Subcutaneous adipose tissue (tissue), 3 donors: Measurements from ENCODE around the gene ITGA10.

GRCh38 chr1:145843526-145843792 lies 2.0 kb upstream of the NUDT17 start:
- PRO-cap: no peak
- RAMPAGE, long total RNA, 3 experiments: no peak in any of the 3 experiments

DNA sequence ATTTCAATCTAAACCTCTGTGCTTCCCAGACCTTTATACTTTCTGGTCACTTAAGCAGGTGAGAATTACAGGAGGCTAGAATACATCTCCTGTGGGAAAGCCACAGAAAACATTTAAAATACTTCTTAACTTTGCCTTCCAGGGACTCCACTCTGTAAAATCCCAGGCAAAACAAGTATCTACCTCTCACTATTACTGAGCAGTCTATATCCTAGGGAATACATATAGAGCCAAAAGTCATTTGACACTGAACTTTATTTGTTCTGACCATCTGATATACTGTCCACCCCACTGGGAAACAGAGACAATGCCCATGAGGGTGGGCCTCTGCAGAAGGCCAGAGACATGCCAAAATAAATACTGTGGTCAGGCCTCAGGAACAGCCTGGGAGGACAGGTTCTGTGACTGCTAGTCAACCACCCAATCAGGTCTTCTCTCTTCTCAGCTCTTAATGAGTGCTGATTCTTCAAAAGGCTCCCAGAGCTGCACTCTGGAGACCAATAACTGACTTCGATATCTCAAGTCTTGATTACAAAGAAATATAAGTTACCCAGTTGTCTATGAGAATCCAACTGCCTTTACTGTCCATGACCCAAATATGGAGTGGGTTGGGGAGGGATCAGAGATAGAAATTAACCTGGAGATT lies 5.4 kb upstream of the ANKRD35 start:
- PRO-cap: no peak
- RAMPAGE, long total RNA, 3 experiments: no peak in any of the 3 experiments

GRCh38 chr1:145909843-145910264 lies at the start of gene ITGA10:
Gene ITGA10, minus strand, starts transcription at chr1:145910050.
- PRO-cap: unidirectional peak, minus-strand start at chr1:145910050
- RAMPAGE, long total RNA, 3 experiments: start-site peak on the minus strand in 2 of 3 experiments, at chr1:145910049-145910105 at its widest, 12 to 18 reads per replicate

DNA sequence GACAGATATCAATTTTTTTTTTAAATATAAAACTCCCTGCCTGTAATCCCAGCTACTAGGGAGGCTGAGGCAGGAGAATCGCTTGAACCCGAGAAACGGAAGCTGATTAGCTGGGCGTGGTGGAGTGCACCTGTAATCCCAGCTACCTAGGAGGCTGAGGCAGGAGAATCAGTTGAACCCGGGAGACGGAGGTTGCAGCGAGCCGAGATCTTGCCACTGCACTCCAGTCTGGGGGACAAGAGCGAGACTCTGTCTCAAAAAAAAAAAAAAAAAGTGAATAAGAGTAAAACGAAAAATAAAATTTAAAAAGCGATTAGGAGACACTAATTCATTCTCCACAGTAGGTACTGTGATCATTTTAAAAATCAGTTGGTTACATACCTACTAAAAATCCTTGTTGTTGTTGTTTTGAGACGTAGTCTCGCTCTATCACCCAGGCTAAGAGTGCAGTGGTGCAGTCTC lies 734 bp upstream of the RBM8A start:
- PRO-cap: no peak
- RAMPAGE, long total RNA, 3 experiments: no peak in any of the 3 experiments

- PRO-cap: no peak
- RAMPAGE, long total RNA, 3 experiments: no peak in any of the 3 experiments
Measured at GRCh38 chr1:145961024-145961586, 3.3 kb downstream of the ANKRD34A start.

GRCh38 chr1:145978522-145979222 lies 14.2 kb downstream of the POLR3GL start:
- PRO-cap: unidirectional peak, plus-strand start at chr1:145978905
- RAMPAGE, long total RNA, 3 experiments: no peak in any of the 3 experiments

DNA sequence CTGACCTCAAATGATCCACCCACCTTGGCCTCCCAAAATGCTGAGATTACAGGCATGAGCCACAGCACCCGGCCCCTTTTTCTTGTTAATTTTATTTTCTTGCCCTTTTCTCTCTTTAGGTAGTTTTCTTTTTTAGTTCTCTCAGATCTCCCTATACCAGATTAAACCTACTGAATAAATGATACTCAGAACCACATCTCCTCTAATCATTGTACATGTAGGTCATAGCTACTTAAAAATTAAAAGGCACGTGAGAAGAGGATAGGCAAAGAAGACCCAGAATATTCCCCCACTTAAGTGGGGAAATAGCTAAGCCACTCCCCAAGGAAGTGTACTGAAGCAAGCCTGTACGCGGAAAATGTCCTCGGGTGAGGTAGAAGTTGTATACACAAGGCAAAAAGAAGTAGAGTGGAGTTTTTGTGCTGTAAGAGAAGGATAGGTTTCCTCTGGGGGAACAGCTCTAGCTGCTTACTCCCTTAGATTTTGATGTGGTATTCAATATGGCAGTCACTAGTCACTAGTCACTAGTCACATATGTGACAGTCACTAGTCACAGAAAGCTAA lies 7.8 kb downstream of the TXNIP start:
- PRO-cap: no peak
- RAMPAGE, long total RNA, 3 experiments: no peak in any of the 3 experiments

GRCh38 chr1:146016295-146016687 lies 5.2 kb downstream of the HJV start:
- PRO-cap: no peak
- RAMPAGE, long total RNA, 3 experiments: no peak in any of the 3 experiments

DNA sequence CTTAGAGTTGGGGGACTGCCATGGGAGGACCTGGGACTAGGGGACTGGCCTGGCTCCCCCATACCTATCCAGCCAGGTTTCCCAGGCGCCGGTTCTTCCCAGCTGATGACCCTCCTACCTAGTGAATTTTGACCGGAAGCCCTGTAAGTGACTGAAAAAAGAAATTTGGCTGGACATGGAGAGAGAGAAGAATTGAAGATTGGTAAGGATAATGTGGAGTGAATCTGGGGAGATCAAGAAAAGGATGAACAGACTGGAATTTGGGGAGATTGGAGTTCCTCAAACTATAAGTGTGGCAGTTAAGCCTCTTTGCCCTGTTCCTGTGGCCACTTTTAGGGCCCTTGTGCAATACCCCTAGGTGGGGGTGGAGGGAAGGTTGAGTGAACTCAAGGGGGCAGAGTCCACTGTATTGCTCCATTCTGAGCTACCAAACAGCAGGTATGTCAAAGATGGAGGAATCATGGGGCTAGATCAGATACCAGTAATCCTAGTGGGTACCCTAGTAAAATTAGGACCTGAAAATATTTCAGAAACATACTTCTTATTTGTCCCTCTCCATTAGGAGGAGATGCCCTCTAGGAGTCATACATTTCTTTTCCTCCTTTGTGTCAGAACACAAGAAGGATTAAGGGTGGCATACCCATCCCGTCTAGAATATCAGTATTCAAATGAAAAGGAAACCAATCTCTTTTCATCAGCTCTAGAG lies 1.2 kb downstream of the HJV start:
- PRO-cap: no peak
- RAMPAGE, long total RNA, 3 experiments: no peak in any of the 3 experiments

GRCh38 chr1:146376208-146376724 lies 31.7 kb upstream of the PPIAL4H start:
- PRO-cap: bidirectional peak, plus-strand start at chr1:146376807, minus-strand start at chr1:146376517
- RAMPAGE, long total RNA, 3 experiments: start-site peak on the minus strand in 1 of 3 experiments, at chr1:146376422-146376445 at its widest, 5 reads per replicate

DNA sequence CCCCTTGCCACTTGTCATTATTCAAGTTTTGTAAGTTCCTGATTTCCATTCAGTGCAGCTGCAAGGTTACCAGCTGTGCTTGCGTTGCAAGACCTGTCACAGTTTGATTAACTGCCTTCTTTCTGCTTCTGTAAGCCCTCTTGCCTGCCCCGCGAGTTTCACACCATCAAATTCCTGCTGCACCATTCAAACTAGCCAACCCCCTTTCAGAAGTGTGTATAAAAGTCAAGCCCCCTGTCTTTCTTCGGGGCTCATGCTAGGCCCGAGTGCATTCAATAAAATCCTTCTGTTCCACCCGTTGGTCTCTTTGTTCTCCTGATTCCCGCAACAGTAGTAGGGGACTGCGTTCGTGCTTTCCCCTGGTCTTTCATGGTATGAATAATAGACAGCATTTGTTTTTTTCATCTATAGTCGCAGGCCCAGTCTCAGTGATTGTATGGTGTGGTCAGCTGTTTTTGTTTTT lies 43.3 kb upstream of the PPIAL4H start:
- PRO-cap: no peak
- RAMPAGE, long total RNA, 3 experiments: no peak in any of the 3 experiments

GRCh38 chr1:147242874-147243662 lies 584 bp downstream of the CHD1L start:
- PRO-cap: bidirectional peak, plus-strand start at chr1:147243137, minus-strand start at chr1:147243050
- RAMPAGE, long total RNA, 3 experiments: no peak in any of the 3 experiments

- PRO-cap: no peak
- RAMPAGE, long total RNA, 3 experiments: no peak in any of the 3 experiments
Measured at GRCh38 chr1:147279918-147280400, 37.5 kb downstream of the CHD1L start.

DNA sequence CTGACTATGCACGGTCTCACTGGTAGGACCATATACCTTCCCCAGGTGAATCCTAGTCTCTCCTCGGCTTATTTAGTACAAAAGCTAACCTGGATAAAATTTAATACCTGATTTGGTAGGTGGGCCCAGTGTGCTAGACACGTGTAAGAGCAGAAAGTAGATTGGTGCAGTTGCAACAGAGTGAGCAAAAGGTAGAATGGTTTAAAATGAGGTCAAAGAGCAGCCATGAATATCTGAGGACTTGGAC lies 61.5 kb upstream of the BCL9 start:
- PRO-cap: no peak
- RAMPAGE, long total RNA, 3 experiments: no peak in any of the 3 experiments

GRCh38 chr1:147516173-147516795 lies 25.0 kb upstream of the BCL9 start:
- PRO-cap: no peak
- RAMPAGE, long total RNA, 3 experiments: no peak in any of the 3 experiments

GRCh38 chr1:147542037-147542399 lies 717 bp downstream of the BCL9 start:
- PRO-cap: unidirectional peak, minus-strand start at chr1:147542110
- RAMPAGE, long total RNA, 3 experiments: no peak in any of the 3 experiments

GRCh38 chr1:147586790-147587731 lies 45.8 kb downstream of the BCL9 start:
- PRO-cap: no peak
- RAMPAGE, long total RNA, 3 experiments: no peak in any of the 3 experiments

- PRO-cap: unidirectional peak, minus-strand start at chr1:147599437; bidirectional peak, plus-strand start at chr1:147599826, minus-strand start at chr1:147599629
- RAMPAGE, long total RNA, 3 experiments: no peak in any of the 3 experiments
Measured at GRCh38 chr1:147599337-147599761, 58.0 kb downstream of the BCL9 start.

DNA sequence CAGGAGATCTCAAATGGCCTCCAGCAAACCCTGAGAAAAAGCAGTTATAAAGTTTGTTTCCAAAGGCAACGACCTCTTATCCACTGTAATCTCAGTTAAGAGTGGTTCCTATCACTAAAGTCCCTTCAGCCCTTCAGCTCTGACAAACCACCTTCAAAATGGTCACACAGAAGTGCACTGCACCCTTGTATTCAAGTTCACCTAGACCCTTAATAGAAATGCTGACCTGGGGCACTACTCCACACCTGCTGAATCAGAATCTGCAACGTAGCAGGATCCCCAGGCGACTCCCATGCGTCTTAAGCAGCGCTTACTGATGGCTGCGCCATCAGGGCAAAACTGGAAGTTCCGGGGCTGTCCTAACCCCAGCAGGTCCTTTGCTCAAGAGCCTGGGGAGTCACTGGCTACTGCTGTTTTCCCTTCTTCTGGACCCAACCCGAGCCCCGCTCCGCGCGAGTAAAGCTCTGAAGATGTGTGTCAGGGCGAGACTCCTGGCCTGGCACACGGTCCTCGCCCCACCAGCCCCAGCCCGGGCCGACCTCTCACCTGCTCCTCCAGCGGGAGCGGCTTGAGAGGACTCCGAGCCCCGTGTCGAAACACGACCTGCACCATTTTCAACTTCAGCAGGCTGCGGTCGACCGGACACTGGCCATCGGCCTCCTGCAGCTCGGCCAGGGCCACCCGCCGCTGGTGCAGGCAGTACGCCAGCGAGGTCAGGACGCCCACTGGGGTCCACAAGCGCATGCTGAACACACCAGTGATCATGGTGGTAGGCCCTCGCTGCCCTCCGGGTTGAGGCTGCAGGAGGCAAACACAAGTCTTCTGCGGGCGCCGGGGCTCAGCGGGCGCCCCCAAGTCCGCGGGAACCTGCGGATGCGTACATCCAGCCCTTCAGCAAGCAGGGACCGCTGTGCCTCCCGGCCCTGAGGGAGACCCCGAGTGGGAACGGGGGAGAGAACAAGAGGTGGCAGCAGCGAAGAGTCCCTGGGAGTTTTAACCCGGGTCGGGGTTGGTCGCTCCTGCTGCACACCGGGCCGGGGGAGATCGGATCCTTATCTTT lies 710 bp downstream of the ACP6 start:
- PRO-cap: no peak
- RAMPAGE, long total RNA, 3 experiments: start-site peak on the minus strand in 1 of 3 experiments, centred at position 931 of the sequence, 12 reads per replicate

- PRO-cap: no peak
- RAMPAGE, long total RNA, 3 experiments: no peak in any of the 3 experiments
Measured at GRCh38 chr1:147670814-147671069, 418 bp upstream of the ACP6 start.